Frontal cortex (tissue), 2 donors: ENCODE results near the genes GOLGA8T, KLF13 and OTUD7A.

GRCh38 chr15:30134893-30135146, at the start of gene GOLGA8T:
TSS of gene GOLGA8T (plus strand) at chr15:30135051.
- RAMPAGE, long total RNA = no peak

GRCh38 chr15:30828262-30828719, 75.4 kb upstream of the FAN1 start:
- RAMPAGE, long total RNA = no peak

- RAMPAGE, long total RNA = no peak
These were observed 18.8 kb downstream of the FAN1 start for GRCh38 chr15:30922387-30923138.

DNA sequence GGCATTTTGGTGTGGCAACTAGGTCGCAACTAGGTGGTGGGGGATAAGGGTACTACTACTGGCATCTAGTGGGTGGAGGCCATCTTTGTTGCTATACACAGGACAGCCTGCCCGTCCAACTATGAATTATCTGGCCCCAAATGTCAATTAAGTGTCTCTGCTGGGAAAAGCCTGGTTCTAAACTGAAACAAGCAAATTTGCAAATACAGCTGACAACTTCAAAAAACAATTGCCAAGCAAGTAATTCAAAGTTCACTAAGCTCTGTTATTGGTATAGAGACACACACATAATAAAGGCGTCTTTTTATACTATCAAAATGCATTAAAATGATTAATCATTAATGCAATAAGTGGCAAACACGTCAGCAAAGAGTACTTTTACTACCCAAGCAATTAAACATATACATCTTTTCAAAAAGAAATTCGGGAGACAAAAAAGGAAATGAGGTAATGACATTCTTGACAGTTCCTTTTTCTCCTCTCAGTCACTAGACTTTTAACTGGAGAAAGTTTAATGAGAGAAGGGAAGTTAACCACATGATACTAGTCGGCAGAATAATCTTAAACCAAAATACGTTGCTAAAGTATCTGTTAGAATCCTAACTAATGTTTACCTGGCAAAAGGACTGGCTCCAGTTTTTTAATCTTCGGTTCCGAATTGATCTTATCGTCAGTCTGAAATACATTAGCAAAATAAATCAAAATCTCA, 1.1 kb downstream of the MTMR10 start:
- RAMPAGE, long total RNA = no peak

DNA sequence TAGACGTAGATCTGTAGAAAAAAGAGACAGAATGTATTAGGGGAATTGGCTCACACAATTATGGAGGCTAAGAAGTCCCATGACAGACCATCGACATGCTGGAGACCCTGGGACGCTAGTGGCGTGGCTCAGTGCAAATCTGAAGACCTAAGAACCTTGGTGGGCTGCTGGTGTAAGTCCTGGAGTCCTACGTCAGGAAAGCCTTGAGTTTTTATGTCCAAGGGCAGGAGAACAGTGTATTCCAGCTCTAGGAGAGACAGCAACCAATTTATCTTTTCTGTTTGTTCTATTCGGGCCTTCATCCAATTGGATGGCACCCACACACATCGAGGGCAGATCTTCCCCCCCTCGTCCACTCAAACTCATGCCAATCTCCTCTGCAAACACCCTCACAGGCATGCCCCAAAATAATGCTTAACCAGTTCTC, 102.3 kb upstream of the TRPM1 start:
- RAMPAGE, long total RNA = no peak

DNA sequence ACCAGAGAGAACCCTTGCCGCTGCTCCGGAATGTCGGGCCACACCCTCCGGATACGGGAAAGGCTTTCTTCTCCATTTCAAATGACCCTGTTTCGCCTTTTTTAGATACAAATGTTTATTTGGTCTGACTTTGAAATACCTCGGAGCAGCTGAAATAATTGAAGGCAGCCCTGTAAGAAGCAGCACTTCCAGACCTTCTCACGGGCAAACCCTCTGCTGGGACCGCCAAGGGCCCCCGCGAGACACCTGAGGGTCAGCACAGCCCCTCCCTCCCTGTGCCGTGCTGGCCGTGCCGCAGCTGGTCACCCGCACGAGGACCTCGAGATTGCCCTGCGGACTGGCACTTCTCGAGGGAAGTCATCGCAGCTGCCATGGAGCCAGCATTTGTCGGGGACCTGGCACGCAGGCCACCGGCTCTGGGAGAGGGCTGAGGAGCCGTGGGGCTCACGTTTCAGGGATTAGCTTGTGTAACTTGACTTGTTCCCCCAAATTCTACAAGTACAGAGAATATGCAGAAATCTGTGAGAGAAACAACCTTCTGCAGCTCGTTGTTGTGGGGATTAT, 102.7 kb upstream of the KLF13 start:
- RAMPAGE, long total RNA = no peak

DNA sequence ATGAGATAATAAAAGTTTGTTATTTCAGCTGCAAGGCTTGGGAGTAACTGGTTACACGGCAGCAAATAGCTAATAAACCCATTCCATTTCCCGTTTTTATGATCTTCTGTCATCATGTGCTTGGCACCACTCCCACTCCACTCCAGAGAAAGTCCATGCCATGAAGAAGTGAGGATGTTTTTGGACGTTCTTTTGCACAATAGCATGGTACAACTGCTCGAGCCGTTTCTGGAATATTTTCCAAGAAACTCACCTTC, 72.0 kb upstream of the KLF13 start:
- RAMPAGE, long total RNA = no peak

- RAMPAGE, long total RNA = no peak
These were observed 61.4 kb upstream of the KLF13 start for GRCh38 chr15:31265181-31265748.

DNA sequence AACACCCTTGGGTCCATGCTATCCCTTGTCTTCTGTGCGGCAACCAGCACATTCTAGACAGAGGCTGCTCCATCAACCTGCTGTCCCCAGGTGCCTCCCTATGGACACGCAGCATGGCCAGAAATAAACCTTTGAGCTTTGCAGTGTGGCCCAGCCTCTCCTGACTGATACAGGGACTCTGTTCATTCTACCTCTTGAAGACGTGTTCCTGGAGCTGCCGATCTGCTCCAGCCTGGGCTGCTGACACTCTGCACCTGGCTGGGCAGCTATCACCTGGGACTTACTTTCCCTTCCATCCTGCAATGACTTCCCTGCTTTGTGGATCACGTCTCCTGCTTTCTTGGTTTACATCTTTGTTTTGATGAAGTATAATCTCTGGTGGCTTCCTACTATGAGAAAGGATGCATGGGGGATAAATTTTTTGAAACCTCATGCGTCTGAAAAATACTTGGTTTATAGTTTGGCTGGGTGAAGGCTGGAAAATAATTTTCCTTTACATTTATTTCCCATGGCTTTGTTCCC, 4.0 kb upstream of the KLF13 start:
- RAMPAGE, long total RNA = no peak

DNA sequence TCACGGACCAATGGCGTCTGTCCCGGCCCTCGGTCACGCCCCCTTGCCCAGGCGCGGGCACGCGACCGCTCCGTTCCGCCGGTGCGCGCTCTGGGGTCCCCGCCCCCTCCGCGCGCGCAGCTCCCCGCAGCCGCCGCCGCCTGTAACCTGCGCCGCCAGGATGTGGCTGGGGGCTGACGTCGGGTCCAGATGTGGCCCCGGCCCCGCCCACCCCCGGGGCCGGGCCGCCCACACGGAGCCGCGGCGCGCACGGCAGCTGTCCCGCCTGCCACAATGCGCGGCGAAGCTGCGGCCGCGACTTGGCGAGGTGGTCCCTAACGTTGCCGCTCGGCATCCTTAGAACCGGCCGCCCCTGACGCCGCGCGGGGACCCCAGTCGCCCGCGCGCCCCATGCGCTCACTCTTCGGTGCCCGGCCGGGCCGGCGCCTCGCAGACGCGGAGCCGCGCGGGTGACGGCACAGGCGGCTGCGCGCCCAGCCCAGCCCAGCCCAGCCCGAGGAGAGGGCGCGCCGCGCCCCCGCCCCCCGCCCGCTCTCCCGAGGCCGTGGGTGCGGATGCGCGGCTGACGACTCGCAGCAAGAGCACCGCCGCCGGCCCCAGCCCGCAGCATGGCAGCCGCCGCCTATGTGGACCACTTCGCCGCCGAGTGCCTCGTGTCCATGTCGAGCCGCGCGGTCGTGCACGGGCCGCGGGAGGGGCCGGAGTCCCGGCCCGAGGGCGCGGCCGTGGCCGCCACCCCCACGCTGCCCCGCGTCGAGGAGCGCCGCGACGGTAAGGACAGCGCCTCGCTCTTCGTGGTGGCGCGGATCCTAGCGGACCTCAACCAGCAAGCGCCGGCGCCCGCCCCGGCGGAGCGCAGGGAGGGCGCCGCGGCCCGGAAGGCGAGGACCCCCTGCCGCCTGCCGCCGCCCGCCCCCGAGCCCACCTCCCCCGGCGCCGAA, at the start of gene KLF13:
KLF13 (plus strand) TSS at position 231 of the 941 bp plus-strand sequence.
- RAMPAGE, long total RNA = no peak

DNA sequence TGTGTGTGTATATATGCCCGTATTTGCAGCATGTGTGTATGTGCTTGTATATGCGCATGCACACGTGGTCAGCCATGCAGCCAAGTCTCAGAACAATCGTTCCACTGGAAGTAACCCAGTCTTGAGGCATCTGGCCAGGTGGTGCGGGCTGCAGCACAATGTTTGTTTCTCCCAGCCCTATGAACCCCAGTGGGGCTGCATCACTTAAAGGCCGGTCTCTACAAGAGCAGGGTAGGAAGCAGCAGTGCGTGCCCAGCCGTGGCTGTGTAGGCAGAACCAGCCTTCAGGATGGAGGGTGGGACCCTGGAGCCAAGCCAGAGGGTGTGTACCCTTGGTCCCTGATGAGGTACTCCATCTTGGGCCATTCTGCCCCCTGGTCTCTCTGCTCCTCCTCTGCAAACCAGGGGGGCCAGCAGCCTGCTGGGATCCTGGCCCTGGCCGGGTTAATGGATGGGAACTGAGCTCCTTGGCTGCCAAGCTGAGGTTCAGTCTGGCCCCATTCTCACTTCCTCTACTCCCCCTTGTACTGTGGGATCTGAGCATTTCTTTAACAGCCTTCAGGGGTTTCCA, 11.8 kb downstream of the KLF13 start:
- RAMPAGE, long total RNA = no peak

DNA sequence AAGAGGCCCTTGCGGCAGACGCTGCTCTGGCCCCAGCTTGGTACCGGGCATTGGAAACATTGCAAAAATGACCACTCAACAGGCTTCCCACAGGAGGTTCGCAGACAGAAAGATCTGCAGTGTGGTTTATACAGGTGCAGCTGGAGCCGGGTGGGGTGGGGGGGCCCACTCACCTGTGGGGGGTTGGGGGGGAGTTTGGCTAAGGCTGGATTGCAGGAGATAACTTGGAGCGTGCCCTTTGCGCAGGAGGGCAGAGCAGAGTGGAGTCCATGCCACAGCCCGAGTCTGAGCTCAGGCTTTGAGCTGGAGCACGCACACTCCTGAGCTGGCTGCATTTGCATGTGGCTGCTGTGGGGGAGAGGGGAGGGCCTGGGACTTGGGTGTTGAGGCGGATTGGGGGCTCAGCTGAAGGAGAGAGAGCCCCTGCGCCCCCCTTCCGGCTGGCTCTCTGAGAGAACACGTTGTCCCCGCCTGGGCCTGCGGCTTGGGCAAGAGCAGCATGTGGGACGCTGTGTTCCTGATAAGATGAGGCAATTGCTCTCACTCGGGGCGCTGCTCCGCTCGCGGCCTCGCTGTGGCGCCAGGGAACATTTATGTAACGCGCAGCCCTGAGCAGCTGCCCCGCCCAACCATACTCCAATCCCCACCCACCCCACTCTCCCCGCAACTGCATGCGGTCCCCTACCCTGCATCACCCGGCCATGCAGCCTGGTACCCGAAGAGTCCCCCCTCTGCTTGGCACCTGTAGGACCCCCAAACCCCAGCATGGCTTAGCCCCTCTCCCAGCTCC, 39.0 kb downstream of the KLF13 start:
- RAMPAGE, long total RNA = no peak

DNA sequence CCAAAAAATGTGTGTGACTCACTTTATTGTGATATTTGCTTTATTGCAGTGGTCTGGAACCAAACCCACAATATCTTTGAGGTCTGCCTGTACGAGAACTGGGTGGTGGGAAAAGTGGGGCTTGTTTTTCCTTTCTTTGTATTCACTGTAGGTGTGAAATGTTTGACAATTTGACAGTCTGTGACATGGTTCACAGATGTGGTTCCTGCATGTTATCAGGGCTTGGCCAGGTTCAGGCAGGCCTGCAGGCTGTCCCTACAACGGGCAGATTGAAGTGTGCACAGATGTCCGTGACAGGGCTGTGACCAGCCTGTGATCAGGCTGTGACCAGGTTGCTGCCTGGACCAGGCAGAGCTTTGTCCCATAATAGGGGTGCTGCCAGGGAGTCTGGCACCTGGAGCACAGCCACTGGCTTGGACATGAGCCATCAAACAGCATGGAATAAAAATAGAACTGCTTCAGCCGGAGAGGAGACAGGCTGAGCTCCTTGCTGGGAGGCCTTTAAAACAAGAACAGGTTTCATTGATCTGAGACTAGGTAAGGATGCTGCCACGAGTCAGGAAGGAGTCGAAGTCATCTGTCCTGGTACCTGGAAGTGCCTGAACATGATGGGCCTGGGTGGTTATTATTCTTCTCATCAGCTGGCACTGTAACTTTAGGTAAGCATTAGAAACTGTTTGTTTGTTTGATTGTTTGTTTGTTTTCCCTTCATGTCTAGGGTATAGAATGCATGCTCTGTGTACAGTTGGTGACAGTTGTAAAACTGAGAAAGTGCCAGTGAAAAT, 61.1 kb downstream of the KLF13 start:
- RAMPAGE, long total RNA = no peak

DNA sequence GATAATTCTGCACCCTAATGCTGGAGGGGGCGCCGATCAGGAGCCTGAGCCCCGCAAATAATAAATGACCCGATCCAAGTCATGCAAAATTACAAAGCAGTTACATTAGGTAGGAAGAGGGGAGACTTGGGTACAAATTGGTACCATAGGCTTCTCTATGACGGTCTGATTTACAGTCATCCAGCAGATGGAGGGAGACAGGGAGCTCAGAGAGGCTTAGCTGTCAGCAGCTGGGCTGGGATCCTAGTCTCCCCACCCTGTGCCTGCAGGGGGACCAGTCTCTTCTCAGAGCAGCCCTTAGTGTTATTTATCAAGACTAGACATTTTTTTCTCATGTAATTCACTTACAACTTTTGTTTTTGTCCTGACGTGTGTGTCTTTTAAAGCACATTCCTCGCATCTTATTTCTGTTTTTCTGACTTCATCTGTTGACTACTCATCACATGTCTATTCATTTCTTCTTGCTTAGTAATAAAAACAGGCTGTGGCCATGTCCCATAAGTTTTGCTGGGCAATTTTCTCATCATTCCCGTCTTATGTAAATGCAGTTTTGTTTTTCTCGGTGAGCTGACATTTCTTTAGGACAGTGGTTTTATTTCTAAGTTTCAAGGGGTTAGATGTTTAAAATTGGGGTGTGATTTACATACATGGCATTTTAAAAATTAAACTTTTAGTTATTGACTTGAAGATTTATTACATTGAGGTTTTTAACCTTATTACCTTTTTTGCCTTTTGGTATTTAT, 116.1 kb downstream of the KLF13 start:
- RAMPAGE, long total RNA = no peak

DNA sequence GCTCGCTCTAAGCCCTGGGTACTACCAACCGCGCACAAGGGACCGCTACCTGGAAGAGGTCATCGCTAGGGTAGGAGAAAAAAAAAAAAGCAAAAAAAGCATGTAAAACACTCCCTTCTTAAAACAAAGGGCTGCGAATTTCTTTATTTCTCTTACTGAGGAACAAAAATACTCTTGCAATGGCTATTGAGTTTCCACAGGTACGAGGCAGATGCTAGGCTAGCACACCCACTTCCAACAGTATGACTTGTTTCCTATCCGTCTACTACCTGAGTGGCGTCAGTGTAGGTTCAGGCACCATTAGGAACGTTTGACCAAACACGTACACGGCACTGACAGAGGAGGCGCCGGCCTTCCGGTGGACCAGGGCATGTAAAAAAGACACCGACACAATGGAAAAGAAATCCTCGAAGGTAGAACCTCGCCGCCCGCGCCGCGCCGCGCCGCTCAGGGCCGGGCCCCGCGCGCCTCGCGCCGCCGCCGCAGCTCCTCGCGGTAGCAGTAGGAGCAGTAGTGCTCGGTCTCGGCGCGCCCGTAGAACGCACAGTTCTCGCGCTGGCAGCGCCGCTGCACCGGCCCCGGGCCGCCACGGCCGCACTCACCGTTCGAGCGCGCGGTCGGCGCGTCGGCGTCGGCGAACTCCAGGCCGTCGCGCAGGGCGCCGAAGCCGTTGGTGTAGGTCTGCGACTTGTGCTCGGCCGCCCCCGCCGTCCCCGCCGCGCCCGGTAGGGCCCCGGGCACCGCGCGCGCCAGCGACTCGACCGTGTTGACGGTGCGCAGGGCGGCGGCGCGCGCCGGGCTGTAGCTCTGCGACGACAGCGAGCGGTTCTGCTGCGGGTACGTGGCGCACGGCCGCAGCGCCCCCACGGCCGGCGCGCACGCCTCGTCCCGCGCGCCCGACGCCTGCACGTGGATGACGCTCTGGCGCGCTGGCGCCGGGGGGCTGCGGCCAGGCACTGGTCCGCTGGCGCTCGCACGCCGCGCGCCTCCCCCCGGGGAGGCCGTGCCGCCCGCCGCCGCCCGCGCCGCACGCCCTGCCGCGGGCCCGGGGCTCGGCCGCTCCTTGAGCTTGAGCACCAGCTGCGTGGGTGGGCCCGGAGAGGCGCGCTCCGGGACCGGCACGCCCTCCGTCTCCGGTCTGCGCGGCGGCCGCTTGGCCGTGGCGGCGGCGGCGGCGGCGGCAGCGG, 156.6 kb downstream of the KLF13 start:
- RAMPAGE, long total RNA = no peak

DNA sequence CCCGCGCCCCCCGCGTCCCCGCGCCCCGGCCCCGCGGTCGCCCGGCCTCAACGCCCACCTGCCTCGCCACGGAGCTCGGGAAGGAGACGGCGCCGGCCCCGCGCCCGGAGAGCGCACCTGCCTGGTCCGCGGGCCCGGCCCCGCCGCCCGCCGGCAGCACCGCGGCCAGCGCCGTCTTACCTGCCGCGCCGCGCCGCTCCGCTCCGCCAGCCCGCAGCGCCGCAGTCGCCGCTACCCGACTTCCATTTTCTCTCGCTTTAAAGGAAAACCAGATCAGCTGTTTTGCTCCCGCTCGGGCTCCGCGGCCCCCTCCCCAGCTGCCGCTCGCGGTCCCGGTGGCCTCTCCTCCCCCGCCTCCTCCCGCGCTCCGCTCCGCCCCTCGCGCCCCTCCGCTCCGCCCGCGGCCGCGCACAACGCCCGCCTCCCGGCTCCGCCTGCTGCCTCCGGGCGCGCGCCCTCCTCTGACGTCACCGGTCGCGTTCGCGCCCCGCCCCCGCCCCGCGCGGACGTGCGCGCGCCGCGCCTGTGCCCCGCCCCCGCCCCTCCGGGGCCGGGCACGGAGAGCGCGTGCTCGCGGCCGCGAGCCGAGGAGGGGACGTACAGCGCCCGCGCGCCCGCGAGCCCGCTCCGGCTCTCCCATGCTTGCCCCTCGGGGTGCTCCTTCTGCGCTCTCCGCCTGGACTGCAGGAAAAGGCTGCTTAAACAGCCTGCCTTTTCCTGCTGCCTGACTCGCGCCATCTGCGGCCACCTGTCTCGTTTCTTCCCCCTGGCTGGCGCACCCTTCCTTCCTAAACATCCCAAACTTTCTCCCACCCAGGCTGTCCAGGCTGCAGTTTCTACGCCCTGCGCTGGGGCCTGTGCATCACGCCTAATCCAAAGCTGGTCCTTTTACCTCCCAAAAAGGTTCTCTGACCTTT, at the start of gene OTUD7A:
OTUD7A (minus strand) TSS at position 347 of the 917 bp plus-strand sequence.
- RAMPAGE, long total RNA = no peak

- RAMPAGE, long total RNA = no peak
These were observed 52.7 kb upstream of the OTUD7A start for GRCh38 chr15:31923216-31923595.

- RAMPAGE, long total RNA = no peak
These were observed 533 bp downstream of the CHRNA7 start for GRCh38 chr15:32030804-32031292.

- RAMPAGE, long total RNA = no peak
These were observed 101.1 kb downstream of the GREM1 start for GRCh38 chr15:32818493-32819766.

- RAMPAGE, long total RNA = no peak
These were observed 116.4 kb downstream of the GREM1 start for GRCh38 chr15:32833963-32834896.